Upper lobe of left lung (tissue), 5 donors: ENCODE measurements around a stretch of chr12.

DNA sequence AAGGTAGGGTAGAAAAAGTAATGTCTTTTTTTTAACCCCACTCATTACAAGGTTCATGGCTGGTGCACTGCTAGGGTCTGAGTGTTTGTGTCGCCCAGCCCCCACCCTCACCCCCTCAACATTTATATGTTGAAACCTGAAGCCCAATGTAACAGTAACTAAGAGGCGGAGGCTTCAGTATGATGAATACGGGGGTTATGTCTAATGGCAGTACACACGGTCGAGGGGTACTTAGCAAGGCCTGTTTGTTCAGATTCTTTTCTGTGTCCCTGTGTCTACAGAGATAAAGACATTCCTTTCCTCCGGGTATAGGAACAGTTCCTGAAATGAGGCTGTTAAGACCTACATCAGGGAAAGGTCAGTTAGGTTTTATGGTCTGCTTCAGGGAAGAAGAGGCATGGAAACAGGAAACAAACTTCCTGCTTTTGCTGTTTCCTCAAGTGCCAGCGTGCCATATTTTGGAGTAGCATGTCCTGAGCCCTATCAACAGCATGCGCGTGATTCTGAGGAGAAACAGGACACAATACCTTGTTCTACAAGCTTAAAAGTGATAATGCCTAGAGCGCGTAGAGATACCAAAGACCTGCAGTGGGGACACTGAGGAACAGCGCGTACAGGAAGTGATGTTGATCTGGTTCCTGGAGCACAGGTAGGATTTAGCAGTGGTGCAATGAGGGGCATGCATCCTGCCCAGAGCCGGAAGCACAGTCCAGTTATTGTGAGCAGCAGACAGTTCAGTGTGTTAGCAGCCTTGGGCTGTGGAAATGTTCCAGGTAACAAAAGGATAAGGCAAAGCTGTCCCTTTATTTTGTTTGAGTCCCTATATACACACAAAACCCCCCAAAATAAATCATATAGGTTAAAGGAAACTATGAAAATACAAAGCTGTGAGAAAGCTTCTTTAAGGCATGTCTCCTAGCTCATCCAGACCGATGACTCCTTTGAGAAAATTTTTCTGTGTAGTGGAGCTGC, 47.2 kb downstream of the FGD4 start:
- PRO-cap, 2 experiments: no peak in any of the 2 experiments
- RAMPAGE, long total RNA, 4 experiments: start-site peak on the plus strand in 1 of 4 experiments, centred at positions 355 to 675 of the sequence, 5 to 6 reads per replicate

DNA sequence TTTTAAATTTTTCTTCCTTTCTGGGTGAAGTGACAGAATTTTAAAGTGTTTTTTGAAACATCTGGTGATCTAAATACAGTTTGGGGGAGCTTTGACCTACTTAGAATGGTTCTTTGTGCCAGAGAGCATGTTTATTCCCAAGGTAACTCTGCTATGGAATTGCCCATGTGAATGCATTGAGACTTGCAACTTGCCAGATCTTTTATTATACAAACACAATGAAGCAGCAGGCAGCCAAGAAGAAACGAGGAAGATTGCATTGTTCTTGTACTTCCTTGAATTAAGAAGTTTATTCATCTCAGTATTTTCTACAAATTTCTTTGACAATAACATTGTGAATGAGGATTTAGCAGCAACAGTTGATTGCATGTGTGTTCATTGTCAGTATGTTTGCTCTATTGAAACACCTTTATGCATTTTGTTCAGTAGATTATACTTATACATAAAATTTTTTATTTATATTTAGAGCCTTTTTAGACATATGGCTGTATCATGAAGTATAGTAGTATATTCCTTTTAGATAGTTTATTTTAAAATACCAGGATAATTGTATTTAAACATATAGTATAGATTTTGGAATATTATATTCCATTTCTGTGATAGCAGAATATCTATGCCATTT, 55.6 kb downstream of the FGD4 start:
- PRO-cap, 2 experiments: no peak in any of the 2 experiments
- RAMPAGE, long total RNA, 4 experiments: no peak in any of the 4 experiments

DNA sequence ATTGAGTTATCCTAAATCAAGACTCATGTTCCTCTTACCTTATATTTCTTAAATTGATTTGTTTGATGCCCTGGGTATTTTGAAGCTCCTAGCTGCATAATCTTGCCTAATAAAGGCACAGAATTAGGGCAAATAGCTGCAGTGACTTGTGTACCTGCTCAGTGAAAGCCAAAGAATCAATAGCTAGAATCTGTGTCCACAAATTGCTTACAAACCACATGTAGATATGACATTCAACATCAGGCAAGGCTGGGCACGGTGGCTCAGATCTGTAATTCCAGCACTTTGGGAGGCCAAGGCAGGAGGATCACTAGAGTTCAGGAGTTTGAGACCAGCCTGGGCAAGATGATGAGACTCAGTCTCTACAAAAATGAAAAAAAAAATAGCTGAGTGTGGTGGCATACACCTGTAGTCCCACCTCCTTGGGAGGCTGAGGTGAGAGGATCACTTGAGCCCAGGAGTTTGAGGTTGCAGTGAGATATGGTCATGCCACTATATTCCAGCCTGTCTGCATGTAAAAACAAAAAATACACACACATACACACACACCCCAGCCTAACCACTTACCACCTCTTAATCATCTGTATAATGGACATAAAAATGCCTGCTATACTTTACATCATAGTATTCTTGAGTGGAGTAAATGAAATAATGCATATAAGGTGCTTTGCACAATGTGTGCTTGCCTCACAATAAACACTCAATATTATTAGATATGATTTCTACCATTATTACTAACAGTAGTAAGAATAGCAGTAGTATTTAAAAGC, 132.0 kb upstream of the DNM1L start:
- PRO-cap, 2 experiments: no peak in any of the 2 experiments
- RAMPAGE, long total RNA, 4 experiments: no peak in any of the 4 experiments

- PRO-cap, 2 experiments: no peak in any of the 2 experiments
- RAMPAGE, long total RNA, 4 experiments: start-site peak on the plus strand in 1 of 4 experiments, at chr12:32581031-32581126 at its widest, 19 reads per replicate
These were observed 98.1 kb upstream of the DNM1L start for GRCh38 chr12:32580874-32581471.

- PRO-cap, 2 experiments: peak in 2 of 2 experiments; most common minus-strand start chr12:32727507 (in 2)
- RAMPAGE, long total RNA, 4 experiments: no peak in any of the 4 experiments
These were observed 28.4 kb downstream of the YARS2 start for GRCh38 chr12:32727100-32727957.

GRCh38 chr12:32820325-32820960, 64.7 kb upstream of the YARS2 start:
- PRO-cap, 2 experiments: no peak in any of the 2 experiments
- RAMPAGE, long total RNA, 4 experiments: no peak in any of the 4 experiments

GRCh38 chr12:32895591-32896298, 832 bp downstream of the PKP2 start:
- PRO-cap, 2 experiments: no peak in any of the 2 experiments
- RAMPAGE, long total RNA, 4 experiments: no peak in any of the 4 experiments

DNA sequence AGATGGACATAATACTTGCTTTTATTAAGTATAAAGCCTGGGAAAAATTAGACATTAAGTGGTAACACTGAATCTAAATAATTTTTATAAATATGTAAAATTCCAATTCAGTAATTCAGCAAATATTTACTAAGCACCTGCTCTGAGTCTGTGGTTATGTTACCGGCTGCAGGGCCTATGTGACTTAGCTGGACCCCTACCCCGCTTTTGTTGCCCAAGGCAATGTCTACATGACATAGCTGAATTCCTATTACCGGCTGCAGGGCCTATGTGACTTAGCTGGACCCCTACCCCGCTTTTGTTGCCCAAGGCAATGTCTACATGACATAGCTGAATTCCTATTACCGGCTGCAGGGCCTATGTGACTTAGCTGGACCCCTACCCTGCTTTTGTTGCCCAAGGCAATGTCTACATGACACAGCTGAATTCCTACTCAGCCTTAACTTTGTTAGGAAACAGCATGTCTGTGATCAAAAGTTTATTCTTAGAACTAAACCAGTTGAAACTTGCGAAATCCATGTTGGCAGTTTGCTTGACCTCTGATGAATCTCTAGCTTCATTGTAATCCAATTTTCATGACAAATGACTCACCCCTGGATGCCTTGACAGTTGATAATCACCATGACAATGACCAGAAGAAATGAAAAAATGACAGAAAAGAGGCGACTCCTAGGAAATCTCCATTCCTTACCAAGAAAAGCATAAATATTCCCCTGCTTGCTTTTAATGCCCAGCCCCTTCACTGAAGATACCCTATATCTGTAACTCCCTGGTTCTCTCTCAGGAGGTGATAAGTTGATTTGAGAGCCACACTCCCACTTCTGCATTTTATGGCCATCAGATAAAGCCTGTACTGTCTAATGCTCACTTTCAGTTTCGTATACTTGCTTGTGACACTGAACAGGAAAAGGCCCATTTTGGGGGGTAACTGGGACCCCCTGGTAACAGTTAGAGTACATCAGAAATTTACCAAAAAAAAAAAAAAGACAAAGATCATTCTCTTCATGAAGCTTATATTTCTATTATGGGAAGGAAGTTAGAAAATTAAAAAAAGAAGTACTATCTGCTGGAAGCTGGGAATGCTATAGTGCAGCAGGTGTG, 148.4 kb upstream of the SYT10 start:
- PRO-cap, 2 experiments: no peak in any of the 2 experiments
- RAMPAGE, long total RNA, 4 experiments: no peak in any of the 4 experiments

- PRO-cap, 2 experiments: no peak in any of the 2 experiments
- RAMPAGE, long total RNA, 4 experiments: no peak in any of the 4 experiments
These were observed 10.3 kb downstream of the ALG10 start for GRCh38 chr12:34032412-34033177.

GRCh38 chr12:38838266-38838654, 67.1 kb downstream of the CPNE8 start:
- PRO-cap, 2 experiments: no peak in any of the 2 experiments
- RAMPAGE, long total RNA, 4 experiments: no peak in any of the 4 experiments

GRCh38 chr12:39424184-39424756, 18.6 kb downstream of the KIF21A start:
- PRO-cap, 2 experiments: no peak in any of the 2 experiments
- RAMPAGE, long total RNA, 4 experiments: no peak in any of the 4 experiments

- PRO-cap, 2 experiments: no peak in any of the 2 experiments
- RAMPAGE, long total RNA, 4 experiments: no peak in any of the 4 experiments
These were observed 103.1 kb downstream of the SLC2A13 start for GRCh38 chr12:40002767-40003125.

DNA sequence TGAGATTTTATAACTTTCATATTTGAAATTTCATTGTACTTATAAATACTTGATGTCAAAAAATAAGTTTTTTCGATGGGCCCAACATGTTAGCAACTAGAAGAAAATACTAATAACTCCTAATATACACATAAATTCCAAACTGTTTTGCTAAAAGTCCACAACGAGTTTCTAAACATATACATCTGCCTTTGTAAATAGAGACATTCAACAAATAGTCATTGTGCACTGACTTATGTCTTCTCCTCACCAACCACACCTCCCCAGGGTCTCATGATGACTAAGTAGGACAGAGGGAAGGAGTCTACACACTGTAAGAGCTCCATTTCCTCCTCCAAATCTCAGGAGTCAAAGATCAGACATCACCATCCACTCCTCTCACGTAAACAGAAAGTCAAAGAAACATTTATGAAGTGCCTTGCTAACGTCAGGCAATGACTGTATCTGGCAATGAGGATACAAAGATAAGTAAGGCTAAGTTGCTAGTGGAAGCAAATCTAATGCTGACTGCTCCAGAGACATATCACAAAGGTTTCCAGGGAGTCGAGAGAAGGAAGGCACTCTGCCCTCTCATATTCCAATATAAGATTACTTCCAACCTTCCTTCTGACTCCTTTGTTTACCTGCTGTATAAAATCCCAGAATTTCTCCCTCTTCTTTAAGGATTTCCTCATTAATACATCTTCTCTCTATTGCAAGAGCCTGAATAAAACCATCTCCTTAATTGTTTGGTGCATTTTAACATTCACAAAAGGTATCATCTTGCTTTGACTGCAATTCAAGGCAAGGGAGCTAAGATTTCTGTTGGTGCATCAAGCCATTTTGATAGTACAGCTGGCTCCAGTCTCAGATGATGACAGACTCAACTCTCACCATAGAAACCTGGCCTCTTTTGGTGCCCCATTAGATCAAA, 88.8 kb downstream of the SLC2A13 start:
- PRO-cap, 2 experiments: no peak in any of the 2 experiments
- RAMPAGE, long total RNA, 4 experiments: no peak in any of the 4 experiments

DNA sequence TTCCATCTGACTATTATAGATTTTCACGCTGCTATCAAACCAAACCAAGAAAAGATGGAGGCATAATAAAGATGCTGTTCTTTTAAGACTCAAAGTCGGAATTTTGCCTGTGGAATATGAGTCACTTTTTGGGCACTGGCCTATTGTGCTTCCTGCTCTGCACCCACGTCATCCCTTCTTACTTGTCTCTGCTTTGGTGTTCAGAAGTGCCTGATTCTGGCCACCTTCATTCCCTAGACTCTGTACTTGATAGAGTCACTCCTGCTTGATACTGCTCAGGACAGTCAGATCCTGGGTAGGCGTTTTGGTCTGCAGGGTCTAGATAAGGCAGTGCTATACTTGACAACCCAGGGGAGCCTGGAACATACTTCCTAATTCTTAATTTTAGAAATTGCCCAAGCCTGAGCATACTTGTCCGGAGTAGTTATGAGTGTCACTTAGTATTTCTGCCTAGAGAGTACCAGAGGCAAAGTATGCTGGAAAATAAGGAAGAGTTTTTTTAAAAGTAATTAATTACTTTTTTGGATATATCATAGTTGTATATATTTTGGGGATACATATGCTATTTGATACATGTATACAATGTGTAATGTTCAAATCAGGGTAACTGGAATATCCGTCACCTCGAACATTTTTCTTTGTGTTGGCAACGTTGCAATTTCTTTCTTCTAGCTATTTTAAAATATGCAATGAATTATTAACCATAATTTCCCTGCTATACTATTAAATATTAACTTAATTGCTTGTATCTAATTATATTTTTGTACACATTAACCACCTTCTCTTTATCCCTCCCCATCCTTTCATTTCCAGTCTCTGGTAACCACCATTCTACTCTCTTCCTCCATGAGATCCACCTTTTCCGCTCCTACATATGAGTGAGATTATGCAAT, 2.1 kb downstream of the LRRK2 start:
- PRO-cap, 2 experiments: no peak in any of the 2 experiments
- RAMPAGE, long total RNA, 4 experiments: no peak in any of the 4 experiments

DNA sequence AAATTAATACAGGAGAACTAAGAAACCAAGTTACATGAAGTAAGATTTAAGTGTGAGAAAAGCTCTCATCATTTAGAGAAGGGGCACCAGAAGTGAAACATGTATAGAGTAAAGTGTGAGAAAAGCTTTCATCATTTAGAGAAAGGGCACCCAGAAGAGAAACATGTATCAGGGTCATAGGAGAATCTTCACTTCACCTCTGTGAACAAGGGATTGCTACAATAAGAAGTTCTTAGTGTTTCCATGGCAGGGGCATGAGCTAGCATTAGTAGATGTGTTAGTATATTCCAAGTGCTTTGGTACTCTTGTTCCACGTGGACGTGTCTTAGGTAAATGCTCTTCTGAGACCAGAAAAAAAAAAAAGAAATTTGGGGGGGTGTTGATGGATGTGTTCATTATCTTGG, 132.3 kb upstream of the CNTN1 start:
- PRO-cap, 2 experiments: no peak in any of the 2 experiments
- RAMPAGE, long total RNA, 4 experiments: no peak in any of the 4 experiments

GRCh38 chr12:41257194-41258351, 69.5 kb downstream of the PDZRN4 start:
- PRO-cap, 2 experiments: no peak in any of the 2 experiments
- RAMPAGE, long total RNA, 4 experiments: no peak in any of the 4 experiments

GRCh38 chr12:42173906-42174692, 29.4 kb upstream of the GXYLT1 start:
- PRO-cap, 2 experiments: no peak in any of the 2 experiments
- RAMPAGE, long total RNA, 4 experiments: start-site peak on the minus strand in 2 of 4 experiments, at chr12:42174483-42174579 at its widest, 7 to 13 reads per replicate

DNA sequence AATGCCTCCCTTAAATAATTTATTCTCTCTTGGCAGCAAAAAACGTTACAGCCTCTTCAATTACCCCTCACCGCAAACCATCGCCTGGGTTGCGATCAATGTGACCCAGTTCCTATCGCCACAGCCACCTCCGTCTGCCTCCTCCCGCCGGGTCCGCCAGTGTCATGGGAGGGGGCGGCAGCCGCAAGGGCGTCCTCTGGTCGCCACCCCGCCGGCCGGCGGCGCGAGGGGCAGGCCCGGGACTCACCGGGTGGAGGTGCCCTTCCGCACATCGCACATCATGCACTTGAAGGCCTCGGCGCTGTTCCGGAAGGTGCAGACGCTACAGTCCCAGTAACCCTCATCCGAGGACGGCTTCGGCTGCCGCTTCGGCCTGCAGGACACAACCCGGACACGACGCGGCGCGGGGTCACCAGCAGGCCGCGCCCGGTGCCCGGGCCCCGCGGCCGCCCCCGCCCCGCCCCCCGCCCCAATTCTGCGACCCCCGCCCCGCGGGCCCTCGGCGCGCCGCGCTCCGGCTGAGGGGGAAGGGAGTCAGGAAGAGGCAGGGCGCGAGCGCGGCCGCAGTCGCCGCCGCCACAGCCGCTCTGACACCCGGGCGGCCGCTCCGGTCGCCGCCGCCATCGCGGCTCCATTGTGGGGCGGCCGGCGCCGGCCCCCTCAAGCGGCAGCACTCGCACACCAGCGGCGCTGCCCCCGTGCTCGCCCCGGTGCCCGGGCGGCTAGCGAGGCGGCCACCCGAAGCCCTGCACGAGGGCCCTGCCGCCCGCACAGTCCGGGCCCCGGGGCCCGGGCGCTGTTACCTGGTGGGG, 490 bp downstream of the YAF2 start:
- PRO-cap, 2 experiments: peak in 2 of 2 experiments; most common plus-strand start position 289 of the sequence (in 1); most common minus-strand start position 136 of the sequence (in 1)
- RAMPAGE, long total RNA, 4 experiments: start-site peak on the minus strand in 2 of 4 experiments, centred at positions 312 to 319 of the sequence, 21 to 30 reads per replicate

DNA sequence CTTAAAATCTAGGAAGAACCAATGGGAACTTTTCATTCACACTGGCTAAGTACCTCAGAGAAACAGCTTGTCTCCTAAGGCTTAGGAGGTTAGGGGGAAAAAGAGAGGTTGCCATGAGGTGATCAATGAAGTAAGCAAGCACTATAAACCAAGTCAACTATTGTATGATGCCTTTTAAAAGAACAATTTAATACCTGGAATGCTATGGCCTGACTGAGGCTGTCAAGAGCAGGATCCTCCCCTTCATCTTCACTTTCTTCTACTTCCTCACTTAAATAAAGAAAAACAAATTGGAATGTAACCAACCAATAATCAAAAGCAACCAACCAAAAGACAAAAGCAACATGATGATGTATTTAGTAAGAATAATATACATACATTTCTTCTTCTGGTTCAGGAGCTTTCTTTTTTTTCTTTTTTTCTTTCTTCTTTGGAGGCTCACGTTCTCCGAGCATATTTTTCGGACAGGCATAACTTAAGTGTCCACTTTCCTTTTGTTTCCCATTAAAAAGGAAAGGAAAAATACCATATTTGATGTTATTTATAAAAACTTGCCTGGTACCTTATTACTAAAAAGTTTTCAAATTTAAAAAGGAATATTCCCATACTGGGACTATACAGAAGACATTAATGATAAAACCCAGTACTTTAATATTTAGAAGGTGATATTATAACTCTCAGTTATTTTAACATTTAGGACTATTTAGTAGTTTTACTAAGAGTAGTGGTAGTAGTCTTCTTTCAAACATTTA, 12.2 kb downstream of the ZCRB1 start:
- PRO-cap, 2 experiments: no peak in any of the 2 experiments
- RAMPAGE, long total RNA, 4 experiments: start-site peak on the minus strand in 2 of 4 experiments, centred at positions 452 to 453 of the sequence, 33 to 63 reads per replicate

DNA sequence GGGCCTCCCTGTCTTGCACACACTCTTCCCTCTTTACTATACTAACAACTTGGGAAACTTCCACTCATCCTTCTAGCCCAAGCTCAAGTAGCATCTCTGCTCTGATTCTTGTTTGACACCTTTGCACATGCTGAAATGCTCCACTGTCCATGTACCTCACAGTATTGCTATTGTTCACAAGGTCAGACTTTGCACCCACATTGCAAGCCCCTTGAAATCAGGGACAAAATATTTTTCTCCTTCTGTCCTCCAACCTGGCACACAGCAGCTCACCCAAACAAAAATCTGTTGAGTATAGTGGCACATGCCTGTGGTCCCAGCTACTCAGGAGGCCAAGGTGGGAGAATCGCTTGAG, 39.7 kb downstream of the PRICKLE1 start:
- PRO-cap, 2 experiments: no peak in any of the 2 experiments
- RAMPAGE, long total RNA, 4 experiments: no peak in any of the 4 experiments